Right lobe of liver (tissue), 4 donors: ENCODE measurements around the genes DDAH2 and ZBTB12.

DNA sequence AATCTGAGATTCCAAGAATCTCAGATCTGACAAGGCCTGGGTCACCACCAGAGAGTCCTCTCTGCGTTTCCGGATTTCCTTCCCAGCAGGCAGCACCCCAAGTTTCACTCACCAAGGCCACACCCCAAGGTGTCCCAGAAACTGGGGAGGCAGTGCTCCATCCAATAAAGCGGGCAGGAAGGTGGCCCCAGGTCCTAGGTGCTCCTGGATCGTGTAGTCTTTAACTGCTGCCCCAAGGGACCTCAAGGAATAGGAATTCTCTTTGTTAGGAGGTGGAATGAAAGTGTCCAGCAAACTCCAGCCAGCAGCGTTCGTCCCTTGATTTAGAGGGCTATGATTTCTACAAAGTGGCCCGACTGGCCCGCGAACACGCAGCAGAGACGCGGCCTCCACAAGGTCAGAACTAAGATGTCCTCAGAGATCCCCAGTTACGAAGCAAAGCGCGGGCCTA is 344 bp downstream of the C6orf47 start:
- PRO-cap, 4 experiments: no peak in any of the 4 experiments
- RAMPAGE, long total RNA, 2 experiments: no peak in any of the 2 experiments

DNA sequence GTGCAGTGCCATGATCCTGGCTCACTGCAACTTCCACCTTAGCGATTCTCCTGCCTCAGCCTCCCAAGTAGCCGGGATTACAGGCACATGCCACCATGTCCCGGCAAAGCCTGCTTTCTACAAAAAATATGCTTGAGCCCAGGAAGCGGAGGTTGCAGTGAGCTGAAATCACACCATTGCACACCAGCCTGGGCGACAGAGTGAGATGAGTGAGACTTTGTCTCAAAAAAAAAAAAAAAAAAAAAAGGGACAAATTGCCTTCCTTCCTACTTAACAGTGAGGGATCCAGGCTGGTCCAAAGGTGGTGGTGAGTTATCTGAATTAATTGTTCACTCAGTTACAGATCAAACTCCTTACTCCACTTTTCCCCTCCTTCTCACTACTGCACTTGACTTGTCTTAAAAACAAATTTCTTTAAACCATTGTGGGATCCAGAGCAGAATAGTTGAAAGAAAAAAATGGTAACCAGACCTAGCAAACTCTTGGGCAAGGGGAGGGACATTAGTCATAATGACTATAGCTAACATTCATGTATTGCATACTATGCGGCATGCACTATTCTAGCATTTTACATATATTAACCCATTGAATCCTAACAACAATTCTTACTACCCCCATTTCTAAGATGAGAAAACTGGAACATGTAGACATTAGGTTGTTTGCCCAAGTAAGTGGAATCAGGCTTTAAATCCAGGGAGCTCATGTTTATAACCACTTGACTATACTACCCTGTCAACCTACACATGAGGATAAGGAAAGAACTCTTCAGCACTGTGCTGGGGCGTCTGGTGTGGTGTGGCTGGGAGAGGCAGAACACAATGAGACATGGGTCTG is 1.6 kb downstream of the GPANK1 start:
- PRO-cap, 4 experiments: no peak in any of the 4 experiments
- RAMPAGE, long total RNA, 2 experiments: no peak in any of the 2 experiments

DNA sequence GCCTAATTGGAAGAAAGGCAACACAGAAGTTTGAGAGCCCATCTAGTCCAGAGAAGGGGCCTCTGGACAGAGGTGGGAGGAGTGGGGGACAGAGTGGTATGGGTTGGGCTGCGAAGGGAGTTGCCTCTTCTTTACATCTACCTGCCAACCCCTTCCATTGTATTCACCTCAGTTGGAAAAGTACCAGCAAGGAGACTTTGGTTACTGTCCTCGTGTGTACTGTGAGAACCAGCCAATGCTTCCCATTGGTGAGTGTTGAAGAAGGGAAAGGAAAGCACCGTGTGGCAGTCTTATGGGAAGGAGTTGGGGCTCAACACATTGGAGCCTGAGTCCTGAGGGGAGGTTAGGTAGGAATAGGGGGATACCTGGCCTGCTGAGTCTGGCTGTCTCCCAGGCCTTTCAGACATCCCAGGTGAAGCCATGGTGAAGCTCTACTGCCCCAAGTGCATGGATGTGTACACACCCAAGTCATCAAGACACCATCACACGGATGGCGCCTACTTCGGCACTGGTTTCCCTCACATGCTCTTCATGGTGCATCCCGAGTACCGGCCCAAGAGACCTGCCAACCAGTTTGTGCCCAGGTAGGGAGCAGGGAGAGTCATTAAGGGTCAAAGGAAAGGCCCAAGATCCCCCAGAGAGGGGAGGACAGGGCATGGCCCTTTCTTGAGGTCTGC is 713 bp upstream of the LY6G5B start:
- PRO-cap, 4 experiments: no peak in any of the 4 experiments
- RAMPAGE, long total RNA, 2 experiments: no peak in any of the 2 experiments

- PRO-cap, 4 experiments: no peak in any of the 4 experiments
- RAMPAGE, long total RNA, 2 experiments: no peak in any of the 2 experiments
Measured at GRCh38 chr6:31686902-31687486, 6.1 kb upstream of the LY6G5C start.

GRCh38 chr6:31719901-31720572 is 1.5 kb downstream of the LY6G6C start:
- PRO-cap, 4 experiments: no peak in any of the 4 experiments
- RAMPAGE, long total RNA, 2 experiments: no peak in any of the 2 experiments

- PRO-cap, 4 experiments: peak in 4 of 4 experiments; most common plus-strand start chr6:31729407 (in 3); most common minus-strand start chr6:31729102 (in 3)
- RAMPAGE, long total RNA, 2 experiments: no peak in any of the 2 experiments
Measured at GRCh38 chr6:31728973-31729715, at the start of gene DDAH2. Gene DDAH2 (minus strand): TSS chr6:31729299.

DNA sequence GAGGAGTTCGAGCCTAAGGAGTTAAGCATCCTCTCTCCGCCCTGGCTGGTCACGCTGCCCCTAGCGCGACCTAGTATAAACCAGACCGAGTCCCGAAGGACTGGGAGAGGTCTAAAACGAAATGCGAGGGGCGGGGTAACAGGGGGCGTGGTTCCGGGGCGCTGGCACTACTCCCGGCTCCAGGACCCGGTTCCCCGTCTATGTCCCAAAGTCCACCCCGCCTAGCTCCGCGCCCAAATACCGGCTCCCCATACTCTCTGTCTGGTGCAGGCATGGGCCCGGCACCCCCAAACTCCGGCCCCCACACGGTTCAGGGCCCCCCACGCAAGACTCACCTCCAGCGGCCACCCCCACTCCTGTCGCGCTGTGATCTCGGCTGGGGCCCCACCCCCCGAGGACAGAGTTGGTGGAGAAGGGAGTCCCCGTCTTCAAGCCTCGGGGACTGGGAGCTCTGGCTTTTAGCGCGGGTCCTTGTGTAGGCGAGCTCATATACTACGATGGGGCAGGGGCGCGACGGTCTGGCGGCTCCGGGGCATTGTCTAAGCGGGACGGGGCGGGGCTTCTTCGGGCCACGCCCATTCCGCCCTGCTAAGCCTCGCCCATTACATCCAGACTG is 725 bp upstream of the DDAH2 start:
- PRO-cap, 4 experiments: peak in 4 of 4 experiments; most common plus-strand start position 197 of the sequence (in 4); most common minus-strand start position 541 of the sequence (in 4)
- RAMPAGE, long total RNA, 2 experiments: no peak in any of the 2 experiments

GRCh38 chr6:31765817-31766719 is 3.6 kb downstream of the SAPCD1 start:
- PRO-cap, 4 experiments: peak in 1 of 4 experiments; most common plus-strand start chr6:31766575 (in 1); most common minus-strand start chr6:31766460 (in 1)
- RAMPAGE, long total RNA, 2 experiments: no peak in any of the 2 experiments

- PRO-cap, 4 experiments: no peak in any of the 4 experiments
- RAMPAGE, long total RNA, 2 experiments: no peak in any of the 2 experiments
Measured at GRCh38 chr6:31859094-31859449, 3.5 kb downstream of the NEU1 start.

GRCh38 chr6:31896918-31897476 is 501 bp downstream of the EHMT2 start:
- PRO-cap, 4 experiments: no peak in any of the 4 experiments
- RAMPAGE, long total RNA, 2 experiments: no peak in any of the 2 experiments

GRCh38 chr6:31901385-31902397 is at the start of gene ZBTB12:
Gene ZBTB12 (minus strand): TSS chr6:31902086.
- PRO-cap, 4 experiments: peak in 4 of 4 experiments; most common plus-strand start chr6:31901992 (in 1); most common minus-strand start chr6:31902283 (in 3)
- RAMPAGE, long total RNA, 2 experiments: start-site peak on the minus strand in 1 of 2 experiments, at chr6:31902296-31902323 at its widest, 6 reads per replicate

- PRO-cap, 4 experiments: no peak in any of the 4 experiments
- RAMPAGE, long total RNA, 2 experiments: no peak in any of the 2 experiments
Measured at GRCh38 chr6:31949638-31950133, 3.8 kb downstream of the CFB start.

DNA sequence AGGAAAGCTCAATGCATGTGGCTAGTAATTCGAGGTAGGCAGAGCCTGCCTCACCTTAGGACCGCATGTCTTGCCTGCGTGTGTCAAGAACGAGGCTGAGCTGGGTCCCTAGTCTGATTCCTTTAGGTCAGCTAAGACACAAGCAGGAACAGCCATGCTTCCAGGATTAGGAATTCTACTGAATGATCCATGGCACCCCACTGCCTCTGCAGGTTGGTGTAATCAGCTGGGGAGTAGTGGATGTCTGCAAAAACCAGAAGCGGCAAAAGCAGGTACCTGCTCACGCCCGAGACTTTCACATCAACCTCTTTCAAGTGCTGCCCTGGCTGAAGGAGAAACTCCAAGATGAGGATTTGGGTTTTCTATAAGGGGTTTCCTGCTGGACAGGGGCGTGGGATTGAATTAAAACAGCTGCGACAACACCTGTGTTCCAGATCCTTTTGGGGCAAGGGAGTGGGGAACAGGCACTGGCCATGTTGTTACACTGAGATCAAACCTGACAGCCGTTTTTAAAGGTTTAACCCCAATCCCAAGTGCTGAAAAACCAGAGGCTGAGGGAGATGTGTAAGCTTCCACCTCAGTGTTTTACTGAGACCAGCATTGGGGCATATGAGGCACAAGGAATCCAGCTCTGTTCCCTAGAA is 5.9 kb downstream of the CFB start:
- PRO-cap, 4 experiments: peak in 1 of 4 experiments; most common plus-strand start position 90 of the sequence (in 1)
- RAMPAGE, long total RNA, 2 experiments: no peak in any of the 2 experiments

DNA sequence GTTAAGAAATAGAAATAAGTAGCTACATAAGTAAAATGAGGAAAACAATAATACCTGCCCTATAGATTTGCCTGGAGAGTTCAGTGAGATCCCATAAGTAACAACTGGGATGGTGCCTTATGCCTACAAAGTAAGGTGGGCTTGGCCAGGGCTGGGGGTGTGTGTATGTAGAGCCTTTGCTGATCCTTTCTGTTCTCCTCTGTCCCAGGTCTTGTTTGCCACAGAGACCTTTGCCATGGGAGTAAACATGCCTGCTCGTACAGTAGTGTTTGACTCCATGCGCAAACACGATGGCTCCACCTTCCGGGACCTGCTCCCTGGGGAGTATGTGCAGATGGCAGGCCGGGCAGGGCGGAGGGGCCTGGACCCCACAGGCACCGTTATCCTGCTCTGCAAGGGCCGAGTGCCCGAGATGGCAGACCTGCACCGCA is 6.3 kb downstream of the DXO start:
- PRO-cap, 4 experiments: peak in 3 of 4 experiments; most common plus-strand start position 228 of the sequence (in 1); most common minus-strand start position 191 of the sequence (in 3)
- RAMPAGE, long total RNA, 2 experiments: no peak in any of the 2 experiments

DNA sequence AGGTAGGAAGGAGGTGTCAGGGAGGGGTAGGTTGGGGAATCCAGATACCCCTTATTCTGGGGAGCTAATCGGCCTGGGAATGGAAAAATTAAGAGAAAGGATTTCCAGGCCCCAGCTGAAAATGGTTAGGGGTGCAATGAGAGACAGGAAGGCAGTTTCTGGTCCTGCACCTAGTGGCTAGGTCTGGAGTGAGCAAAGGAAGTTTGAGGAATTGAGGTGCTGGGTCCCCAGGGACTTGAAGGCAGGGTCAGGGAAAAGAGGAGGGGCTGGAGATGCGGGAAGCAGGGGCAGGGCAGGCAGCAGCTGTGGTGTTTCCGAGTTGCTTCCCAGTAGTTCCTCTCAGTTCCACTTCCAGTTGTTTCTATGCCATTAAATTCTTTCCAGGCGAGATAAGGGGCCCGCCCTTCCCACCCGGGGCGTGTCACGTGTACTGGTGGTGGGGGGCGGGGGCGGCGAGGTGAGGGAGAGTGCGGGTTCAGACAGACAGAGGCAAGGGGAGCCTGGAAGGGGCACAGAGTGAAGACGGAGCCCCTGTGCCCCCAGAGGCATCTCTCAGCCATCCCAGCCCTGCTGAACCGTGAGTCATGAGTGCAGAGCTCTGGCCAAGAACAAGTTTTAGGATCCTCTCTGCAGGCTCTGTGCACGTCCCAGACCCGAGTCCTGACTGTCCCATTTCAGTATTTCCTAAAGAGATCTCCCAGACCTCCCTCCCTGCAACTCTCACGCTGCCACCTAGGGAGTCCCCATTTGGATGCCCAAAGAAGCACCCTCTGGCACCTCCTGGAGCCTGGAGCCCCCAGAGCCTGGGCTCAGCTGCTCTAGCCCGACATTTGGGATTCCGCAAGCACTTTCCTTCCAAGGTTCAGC is 988 bp downstream of the TNXB start:
- PRO-cap, 4 experiments: peak in 4 of 4 experiments; most common plus-strand start position 486 of the sequence (in 4); most common minus-strand start position 365 of the sequence (in 2)
- RAMPAGE, long total RNA, 2 experiments: no peak in any of the 2 experiments

DNA sequence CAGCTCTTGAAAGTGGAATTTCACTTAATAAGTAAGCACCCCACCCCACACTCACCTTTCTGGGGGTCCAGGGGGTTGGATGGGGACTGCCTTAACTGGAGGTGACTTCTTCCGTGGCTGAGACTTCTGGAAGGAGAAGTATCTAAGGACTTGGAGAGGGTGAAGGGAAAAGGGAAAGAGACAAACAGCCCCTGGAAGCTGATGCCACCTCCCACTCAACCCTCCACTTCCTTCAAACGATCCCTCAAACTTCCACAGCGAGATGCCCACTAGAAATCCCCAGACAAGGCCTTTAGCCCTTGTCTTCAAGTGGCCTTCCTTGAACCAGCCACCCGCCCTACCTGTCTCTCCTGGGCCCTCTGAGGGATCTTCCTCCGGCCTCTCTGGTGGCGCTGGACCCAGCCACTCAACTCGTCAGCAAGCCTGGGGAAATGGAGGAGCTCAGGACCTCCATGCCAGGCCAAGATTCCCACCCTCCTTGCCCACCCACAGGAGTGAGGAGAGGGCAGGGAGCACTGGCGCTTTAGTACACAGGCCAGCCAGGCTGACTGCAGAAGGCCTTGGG is 7.9 kb upstream of the TNXB start:
- PRO-cap, 4 experiments: no peak in any of the 4 experiments
- RAMPAGE, long total RNA, 2 experiments: no peak in any of the 2 experiments

- PRO-cap, 4 experiments: peak in 4 of 4 experiments; most common plus-strand start chr6:32178031 (in 3); most common minus-strand start chr6:32178237 (in 4)
- RAMPAGE, long total RNA, 2 experiments: no peak in any of the 2 experiments
Measured at GRCh38 chr6:32177520-32178341, 474 bp upstream of the RNF5 start.

GRCh38 chr6:32519371-32519707 is 10.7 kb downstream of the HLA-DRB5 start:
- PRO-cap, 4 experiments: no peak in any of the 4 experiments
- RAMPAGE, long total RNA, 2 experiments: no peak in any of the 2 experiments

DNA sequence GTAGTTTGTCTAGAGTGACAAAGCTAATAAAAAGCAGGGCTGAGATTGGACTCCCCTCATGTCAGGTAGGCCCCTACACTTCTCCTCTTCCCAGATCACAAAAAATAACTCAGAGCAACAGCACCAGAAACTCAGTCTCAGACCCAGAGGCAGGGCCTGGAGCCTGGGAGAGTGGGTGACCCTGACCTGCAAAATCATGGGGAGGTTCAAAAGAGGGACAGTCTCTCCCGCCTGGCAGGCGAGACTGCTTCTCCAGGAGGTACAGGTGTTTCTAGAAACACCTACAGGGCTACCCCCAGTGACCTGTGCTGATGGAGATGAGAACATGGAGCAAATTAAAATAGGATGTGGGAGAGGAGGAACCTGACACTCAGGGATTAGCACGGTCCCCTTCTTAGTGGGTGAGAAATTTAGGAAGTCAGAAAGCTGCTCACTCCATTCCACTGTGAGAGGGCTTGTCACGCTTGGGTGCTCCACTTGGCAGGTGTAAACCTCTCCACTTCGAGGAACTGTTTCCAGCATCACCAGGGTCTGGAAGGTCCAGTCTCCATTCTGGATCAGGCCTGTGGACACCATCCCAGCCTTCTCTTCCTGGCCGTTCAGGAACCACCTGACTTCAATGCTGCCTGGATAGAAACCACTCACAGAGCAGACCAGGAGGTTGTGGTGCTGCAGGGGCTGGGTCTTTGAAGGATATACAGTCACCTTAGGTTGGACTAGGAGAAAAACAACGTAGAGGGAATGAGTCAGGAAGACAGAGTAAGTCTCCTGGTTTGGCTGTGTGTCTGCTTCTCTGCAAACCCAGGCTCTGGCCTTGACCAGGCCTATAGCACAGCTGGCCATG is 8.3 kb downstream of the HLA-DRB1 start:
- PRO-cap, 4 experiments: no peak in any of the 4 experiments
- RAMPAGE, long total RNA, 2 experiments: no peak in any of the 2 experiments

DNA sequence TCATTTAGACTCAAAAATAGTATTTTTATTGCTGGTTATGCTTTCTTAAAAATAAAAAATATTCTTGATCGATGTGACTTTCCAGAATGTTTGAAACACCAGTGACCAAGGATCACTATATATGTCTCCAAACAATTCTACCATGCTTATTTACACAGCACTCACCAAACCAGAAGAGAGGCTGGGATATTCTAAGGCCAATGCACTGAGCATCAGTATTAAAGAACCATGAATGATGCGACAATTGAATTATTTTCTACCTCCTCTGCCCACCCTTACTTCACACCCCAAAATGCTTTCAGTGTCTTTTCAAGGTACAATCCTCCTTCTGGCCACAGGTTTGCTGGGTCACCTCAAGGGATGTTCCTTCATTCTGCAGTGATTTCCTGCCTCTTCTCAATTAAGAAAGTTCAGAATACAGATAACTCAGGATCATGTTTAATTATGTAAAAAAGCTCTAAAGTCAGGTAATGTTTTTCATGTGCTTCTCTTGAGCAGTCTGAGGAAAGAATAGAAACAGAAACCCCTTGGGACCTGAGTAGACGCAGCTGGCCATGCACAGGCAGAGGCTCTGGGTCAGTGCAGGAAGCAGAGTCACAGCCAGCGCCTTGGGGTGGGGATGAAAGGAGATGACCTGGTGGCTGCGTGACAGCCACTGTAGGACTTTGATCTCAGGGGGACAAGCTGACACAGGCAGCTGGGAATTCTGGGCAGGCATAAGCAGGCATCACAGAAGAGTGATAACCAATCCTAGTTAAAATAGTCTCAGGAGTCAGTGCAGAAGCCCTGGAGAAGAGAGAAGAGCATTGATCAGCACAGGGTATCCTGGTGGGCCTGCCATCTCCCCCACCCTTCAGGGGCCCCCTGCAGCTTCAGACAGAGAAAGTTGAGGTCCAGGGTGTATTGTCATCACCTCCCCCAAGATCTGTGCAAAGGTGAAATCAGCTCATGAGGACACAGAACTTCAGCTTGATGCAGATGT is 6.7 kb downstream of the HLA-DQB1 start:
- PRO-cap, 4 experiments: no peak in any of the 4 experiments
- RAMPAGE, long total RNA, 2 experiments: no peak in any of the 2 experiments